Fibroblast of the aortic adventitia (primary cell): ENCODE measurements around the genes PID1 and FBXO36.

DNA sequence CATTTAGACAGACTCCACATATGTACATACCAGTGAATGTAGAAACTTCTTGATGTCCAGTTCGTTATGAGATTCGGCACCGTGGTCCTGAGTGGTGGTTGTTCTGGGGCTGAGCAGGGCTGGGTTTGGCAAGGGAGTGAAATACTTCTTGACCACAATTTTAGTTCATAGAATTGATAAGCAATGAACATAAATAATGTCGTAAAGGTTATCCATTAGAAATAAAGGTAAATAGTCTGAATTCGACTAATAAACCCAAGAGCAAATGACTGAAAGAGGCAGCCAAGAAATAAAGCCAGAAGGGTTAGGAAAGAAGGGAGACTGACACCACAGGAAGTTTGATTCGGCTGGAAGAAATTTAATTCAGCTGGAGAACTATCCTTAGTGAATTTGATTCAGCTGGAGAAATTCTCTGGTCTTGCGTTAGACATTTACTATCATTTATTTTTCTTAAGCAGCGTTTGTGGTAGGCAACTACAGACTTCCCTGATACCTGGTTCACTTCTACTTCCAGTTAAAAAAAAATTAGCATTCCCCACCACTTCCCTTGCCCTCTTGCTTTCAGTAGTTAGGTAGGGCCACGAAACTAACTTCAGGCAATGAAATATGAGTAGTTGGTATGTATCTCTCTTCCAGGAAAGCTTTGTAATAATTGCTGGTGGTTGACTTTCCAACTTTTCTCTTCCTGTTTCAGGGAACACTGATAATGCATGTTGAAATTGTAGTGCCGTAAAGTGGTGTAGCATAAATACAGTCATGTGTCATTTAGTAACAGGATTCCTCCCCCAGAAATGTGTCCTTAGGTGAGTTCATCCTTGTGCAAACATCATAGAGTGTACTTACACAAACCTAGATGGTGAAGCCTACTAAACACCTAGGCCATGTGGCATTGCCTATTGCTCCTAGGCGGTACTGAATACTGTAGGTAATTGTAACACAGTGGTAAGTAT, 429.5 kb downstream of the PID1 start:
- CAGE, long polyA plus RNA, result no peak

- CAGE, long polyA plus RNA, result no peak
These were observed 195.2 kb downstream of the PID1 start for GRCh38 chr2:229075699-229076529.

GRCh38 chr2:229078677-229079235, 192.3 kb downstream of the PID1 start:
- CAGE, long polyA plus RNA, result no peak

DNA sequence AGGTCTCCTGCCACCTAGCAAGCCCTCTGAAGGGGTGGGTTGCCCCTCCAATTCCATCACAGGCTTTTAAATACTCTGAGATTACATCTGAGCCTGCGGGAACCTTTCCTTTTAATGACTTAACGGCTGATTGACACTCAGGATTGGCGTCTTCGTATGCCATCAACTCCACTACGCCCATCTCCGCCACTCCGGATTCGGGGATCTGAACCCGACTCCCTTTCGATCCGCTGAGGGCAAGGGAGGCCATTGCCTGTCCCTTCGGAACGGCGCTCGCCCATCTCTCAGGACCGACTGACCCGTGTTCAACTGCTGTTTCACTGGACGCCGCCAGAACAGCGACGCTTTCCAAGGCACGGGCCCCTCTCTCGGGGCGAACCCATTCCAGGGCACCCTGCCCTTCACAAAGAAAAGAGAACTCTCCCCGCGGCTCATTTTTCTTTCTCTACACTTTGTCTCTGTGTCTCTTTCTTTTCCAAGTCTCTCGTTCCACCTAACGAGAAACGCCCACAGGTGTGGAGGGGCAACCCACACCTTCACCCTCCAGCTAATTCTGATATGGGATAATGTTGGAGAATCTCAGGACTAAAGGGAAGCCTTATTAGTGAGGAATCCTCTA, 90.4 kb downstream of the PID1 start:
- CAGE, long polyA plus RNA, result no peak

- CAGE, long polyA plus RNA, result no peak
These were observed 15.2 kb downstream of the PID1 start for GRCh38 chr2:229255705-229256462.

DNA sequence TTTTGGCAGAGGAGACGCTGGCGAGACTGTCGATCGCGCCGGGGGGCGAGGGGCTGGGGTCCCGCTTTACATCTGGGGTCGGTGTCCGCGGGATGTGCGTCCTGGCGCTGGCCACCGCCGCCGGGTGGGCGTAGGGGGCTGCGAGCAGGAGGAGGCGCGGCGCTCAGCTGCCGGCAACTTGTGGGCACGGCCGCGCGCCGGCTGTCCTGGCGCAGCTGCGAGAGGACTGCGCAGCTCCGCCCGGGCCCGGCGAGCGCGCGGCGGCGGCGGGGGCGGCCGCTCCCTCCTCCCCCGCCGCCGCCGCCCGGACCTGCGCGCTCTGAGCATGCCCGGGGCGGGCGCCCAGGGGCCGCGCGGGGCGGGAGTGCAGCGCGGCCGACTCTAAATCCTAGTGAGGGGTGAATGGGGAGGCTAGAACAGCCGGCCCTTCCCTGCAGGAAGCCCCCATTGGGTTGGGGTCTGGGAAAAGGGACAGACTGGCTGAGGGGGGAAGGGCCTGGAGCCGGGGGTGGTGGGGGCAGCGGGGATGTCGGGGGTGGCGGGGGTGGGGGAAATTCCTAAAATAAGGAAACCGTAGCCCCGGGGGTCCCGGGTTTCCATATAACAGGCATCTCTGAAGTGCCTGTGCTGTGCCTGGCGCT, at the start of gene PID1:
PID1 (minus strand) TSS at position 230 of the 641 bp plus-strand sequence.
- CAGE, long polyA plus RNA, result no peak

- CAGE, long polyA plus RNA, result no peak
These were observed 26.2 kb upstream of the PID1 start for GRCh38 chr2:229297283-229297782.

- CAGE, long polyA plus RNA, result no peak
These were observed 139.1 kb upstream of the PID1 start for GRCh38 chr2:229409915-229410807.

DNA sequence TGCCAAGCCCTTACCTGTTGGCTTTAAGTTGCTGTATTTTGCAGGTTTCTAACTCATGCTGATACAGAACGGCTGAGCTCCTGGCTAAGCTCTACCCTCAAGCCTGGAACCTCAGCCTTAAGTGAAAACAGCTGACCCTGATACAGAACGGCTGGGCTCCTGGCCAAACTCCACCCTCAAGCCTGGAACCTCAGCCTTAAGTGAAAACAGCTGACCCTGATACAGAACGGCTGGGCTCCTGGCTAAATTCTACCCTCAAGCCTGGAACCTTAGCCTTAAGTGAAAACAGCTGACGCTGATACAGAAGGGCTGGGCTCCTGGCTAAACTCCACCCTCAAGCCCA, 17.5 kb upstream of the DNER start:
- CAGE, long polyA plus RNA, result no peak

DNA sequence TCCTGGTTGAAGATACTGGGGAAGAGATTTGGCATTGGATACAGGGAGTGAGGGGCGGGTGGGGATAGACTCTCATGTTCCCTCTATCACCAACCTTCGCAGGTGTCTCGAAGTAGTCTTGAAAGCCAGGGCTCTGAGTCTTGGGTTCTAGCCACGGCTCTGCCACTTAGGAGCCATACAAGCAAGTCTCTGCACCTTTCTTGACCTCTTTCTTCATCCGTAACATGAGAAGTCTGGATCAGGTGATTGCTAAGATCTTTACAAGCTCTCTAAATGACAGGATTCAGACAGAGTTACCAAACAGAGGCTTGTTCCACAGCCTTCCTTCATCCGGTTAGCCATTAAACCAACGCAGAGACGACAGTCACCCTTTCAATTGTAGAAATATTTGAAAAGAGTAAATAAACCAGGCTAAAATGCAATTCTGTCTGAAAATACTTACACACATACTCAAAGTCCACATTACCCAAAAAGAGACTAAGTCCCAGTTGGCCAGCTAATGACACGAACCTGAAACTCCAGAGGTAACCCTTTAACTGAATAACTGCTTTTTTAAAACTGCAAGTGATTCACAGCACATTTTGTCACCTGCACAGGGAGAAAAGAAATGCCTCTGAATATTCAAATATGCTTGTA, 38.5 kb upstream of the DNER start:
- CAGE, long polyA plus RNA, result no peak

GRCh38 chr2:229893389-229894036, 28.3 kb downstream of the TRIP12 start:
- CAGE, long polyA plus RNA, result no peak

GRCh38 chr2:229902431-229902931, 19.3 kb downstream of the TRIP12 start:
- CAGE, long polyA plus RNA, result no peak

GRCh38 chr2:229922347-229922672, at the start of gene FBXO36:
Gene FBXO36, plus strand, starts transcription at chr2:229922503.
- CAGE, long polyA plus RNA, result no peak

DNA sequence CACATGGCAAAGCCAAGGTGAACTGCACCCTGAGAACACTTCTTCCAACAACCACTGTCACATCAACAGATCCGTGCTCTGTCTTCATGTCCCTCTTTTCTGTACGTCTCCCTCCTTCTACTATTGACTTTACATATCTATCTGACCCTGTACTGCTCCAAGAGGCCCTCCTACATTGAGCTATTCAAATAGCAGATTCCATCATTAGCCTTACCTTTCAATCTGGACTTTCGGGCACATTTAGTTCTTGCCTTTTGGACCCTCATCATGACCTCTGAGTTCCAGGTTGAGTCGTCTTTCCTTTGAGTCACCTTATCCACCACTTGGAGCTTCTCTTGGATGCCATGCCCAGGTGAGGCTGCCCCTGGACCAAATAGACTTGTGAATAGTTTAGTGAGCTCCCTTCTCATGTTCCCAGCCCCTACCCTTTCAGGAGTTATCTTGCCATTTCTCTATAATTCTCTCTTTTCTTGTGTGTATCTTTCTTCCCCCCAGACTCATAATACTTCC, 33.9 kb downstream of the SP110 start:
- CAGE, long polyA plus RNA, result no peak

DNA sequence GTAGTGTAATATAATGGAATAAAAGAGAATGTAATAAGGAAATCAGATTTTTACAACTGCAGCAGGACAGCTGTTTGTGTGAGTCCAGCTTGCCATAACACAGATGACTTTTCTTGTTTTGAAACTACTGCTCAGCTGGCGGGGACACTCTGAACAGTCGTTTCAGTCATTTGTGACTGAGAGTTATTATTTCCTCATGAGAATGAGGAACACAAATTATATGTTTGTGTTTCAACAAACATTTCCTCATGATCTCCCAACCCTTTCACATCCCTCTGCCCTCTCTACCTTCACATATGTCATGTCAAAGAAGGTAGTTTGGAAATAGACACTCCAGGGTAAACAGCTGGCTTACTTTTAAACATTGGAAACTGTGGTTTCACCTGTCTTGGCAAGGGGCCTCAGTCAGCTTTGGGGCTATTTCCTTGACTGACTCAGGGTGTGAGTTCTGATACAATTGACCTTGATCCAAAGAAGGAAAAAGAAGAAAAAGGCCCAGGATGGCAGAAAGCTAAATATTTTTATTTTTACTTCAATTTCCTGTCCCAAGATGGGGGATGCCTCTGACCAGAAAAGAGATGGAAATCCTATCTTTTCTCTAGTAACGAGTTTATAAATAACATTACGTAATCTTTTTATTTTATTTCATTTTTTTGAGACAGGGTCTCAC, 563 bp downstream of the SP140L start:
- CAGE, long polyA plus RNA, result no peak

GRCh38 chr2:230342249-230342802, 15.3 kb downstream of the SP140L start:
- CAGE, long polyA plus RNA, result no peak

DNA sequence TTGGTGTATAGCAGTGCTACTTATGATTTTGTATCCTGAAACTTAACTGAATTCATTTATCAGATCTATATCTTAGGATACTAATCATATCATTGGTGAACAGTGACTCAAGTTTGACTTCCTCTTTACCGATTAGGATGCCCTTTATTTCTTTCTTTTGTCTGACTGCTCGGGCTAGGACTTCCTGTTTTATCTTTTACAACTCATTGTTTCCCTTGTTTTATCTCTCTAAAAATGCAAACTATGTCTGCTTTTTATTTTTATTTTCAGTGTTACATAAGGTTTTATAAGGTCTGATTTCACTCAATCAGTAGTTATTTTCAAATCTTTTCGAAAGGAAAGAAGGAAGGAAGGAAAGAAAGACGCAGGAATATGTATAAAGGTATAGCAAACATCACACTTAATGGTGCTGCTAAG, 23.7 kb downstream of the SP100 start:
- CAGE, long polyA plus RNA, result no peak

DNA sequence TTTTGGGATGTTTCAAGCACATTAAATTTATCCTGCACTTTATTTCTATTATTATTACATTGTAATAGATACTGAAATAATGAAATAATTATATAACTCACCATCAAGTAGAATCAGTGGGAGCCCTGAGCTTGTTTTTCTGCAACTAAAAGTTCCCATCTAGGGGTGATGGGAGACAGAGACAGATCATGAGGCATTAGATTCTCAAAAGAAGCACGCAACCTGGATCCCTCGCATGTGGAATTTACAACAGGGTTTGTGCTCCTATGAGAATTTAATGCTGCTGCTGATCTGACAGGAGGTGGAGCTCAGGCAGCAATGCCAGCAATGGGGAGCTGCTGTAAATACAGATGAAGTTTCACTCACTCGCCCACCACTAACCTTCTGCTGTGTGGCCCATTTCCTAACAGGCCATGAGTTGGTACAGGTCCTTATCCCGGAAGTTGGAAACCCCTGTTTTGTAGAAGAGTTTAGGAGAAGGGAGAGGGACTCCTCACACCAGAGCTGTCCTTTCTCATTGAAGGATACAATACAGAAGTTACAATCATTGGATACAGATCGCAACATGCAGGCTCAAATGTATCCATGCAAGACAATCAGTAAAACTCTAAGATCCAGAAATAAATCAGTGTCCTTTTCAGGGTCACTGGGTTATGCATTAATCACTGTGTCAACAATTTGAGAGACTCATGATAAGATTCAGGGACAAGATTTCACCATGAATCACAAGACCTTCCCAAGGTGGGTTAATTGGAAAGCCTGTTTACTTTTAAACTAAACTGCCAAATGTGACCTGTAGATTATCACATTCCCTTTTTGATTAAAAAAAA, 96.9 kb downstream of the SP100 start:
- CAGE, long polyA plus RNA, result no peak

DNA sequence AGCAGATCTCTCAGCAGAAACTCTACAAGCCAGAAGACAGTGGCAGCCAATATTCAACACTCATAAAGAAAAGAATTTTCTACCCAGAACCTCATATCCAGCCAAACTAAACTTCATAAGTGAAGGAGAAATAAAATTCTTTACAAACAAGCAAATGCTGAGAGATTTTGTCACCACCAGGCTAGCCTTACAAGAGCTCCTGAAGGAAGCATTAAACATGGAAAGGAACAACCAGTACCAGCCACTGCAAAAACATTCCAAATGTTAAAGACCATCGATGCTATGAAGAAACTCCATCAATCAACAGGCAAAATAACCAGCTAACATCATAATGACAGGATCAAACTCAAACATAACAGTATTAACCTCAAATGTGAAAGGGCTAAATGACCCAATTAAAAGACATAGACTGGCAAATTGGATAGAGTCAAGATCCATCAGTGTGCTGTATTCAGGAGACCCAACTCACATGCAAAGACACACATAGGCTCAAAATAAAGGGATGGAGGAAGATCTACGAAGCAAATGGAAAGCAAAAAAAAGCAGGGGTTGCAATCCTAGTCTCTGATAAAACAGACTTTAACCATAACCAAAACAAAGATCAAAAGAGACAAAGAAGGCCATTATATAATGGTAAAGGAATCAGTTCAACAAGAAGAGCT, 111.3 kb downstream of the SP100 start:
- CAGE, long polyA plus RNA, result no peak

- CAGE, long polyA plus RNA, result no peak
These were observed 14.0 kb downstream of the CAB39 start for GRCh38 chr2:230726585-230727084.